Frontal cortex (tissue), 2 donors: ENCODE measurements around the genes REEP3 and LRRTM3.

DNA sequence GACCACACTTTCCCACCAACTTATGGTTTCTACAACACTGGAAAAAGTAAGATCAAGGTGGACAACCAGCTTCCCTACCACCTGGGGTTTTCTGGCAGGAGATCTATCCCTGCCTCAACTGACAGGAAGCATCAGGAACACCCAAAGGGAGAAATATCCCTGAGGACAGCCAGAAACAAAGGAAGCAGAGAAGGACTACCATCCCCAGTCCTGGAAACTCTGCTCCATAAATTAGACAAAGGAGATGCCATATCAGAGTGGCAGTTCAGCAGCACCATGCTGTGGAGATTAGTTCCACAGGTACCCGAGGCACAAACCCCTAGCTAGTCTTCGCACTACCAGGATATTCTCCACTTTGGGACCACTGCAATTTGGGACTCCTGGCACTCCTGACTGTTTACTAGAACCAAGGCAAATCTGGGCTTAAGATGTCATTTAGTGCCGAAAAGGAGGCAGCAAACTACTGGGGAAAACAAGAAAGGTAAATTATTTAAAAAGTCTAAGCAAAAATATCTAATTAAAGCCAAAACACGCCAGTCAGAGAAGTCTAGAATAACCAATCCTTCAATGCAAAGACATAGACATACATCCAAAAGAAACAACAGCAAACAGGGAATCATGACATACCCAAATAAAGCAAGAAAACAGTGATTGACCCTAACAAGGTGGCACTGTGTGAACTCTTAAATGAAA, 110.9 kb downstream of the NRBF2 start:
- RAMPAGE, long total RNA, result no peak

DNA sequence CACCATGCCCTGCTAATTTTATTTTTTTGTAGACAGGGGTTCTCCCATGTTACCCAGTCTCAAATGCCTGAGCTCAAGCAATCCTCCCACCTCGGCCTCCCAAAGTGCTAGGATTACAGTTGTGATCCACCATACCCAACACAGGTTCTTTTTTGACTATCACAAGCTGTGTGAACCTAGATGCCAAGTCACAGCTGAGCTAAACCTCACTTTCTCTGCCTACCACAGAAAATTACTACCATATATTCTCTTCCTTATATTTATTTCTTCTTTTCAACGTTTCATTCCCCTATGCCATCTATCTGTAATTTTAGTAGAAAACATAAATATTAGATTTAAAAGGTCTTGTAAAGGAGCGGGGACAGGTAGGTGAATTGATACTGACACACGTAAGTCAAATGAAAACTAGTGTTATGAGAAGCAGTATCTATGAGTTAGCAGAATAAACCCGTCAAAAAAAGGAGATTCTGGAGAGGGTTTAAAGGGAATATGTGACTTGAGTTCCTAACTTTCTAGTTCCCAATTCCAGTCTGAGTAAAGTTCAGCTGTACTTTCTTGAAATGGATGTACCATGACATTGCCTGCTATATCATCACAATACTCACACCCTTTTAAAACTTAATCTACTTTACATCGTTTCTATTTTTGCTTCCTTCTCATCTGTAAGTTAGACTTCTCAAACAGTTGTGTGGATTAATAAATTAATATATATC, 122.0 kb downstream of the NRBF2 start:
- RAMPAGE, long total RNA, result no peak

GRCh38 chr10:63442413-63443312, 23.1 kb downstream of the JMJD1C start:
- RAMPAGE, long total RNA, result no peak

DNA sequence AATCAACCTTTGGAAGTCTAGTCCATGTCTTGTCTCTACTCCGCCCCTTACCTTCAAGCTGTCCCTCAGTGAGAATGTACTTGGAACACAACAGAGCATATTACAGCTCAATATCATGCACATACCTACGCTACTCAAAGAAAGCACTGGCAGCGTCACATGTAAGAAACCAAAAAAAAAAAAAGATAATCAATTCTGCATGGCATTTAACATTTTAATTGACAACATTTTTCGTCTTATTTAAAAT, 1.3 kb downstream of the JMJD1C start:
- RAMPAGE, long total RNA, result no peak

- RAMPAGE, long total RNA, result no peak
Observed at GRCh38 chr10:63496528-63497011, 24.6 kb upstream of the REEP3 start.

GRCh38 chr10:63521310-63522416, at the start of gene REEP3:
Gene REEP3, plus strand, starts transcription at chr10:63521401.
- RAMPAGE, long total RNA, result no peak

GRCh38 chr10:63593536-63594041, 72.4 kb downstream of the REEP3 start:
- RAMPAGE, long total RNA, result no peak

DNA sequence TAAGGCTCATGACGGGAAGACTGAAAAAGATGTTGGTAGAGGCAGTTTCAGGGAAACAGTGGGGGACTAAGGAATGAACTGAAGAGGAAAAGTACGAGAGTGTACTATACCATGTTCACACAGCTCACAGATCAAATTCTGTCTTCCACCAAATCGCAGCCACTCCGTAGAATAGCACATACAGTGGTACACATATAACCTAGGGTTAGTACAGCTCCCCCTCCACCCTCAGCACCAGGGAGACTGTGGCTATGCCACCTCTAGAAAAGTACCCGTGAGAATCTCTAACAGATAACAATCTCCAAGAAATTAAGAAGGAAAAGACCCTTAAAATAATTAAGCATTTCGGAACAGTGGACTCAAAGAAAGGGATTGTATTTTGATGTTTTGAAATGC, 344.8 kb downstream of the REEP3 start:
- RAMPAGE, long total RNA, result no peak

DNA sequence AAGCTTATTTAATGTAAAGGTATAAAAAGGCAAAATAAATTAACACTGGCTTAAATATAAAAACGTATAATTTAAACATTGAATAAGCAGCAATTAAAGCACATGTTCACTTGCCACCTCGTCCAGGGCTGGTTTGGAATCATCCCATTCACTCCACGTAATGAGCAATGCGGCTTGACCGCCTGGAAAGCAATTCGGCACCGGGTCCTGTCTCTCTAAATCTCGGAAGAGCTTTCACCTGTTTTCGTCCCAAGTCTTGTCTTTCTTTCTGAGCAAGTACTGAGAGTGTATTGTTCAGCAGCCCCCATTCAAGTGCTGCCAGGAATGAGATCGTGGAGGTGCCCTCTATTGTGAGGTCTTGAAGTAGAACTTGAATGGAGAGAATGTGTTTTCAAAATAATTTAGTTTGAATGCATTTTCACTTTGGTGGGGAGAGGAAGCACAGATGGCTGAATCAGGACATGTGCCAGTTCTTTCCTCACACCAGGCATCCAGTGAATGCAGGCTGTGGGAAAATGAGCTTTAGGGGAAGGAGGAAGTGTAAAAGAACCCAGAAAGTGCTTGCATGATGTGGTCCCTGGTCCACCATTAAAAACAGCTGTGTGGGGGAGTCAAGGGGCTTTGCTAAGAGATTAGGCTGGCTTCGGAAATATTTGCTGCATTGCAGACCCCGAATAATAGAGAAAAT, 515.3 kb downstream of the REEP3 start:
- RAMPAGE, long total RNA, result no peak

GRCh38 chr10:64170819-64171246, 649.6 kb downstream of the REEP3 start:
- RAMPAGE, long total RNA, result no peak

GRCh38 chr10:64370032-64370614, 848.9 kb downstream of the REEP3 start:
- RAMPAGE, long total RNA, result no peak

GRCh38 chr10:65620549-65620983, 1305.3 kb upstream of the LRRTM3 start:
- RAMPAGE, long total RNA, result no peak

GRCh38 chr10:66717541-66717893, 208.3 kb upstream of the LRRTM3 start:
- RAMPAGE, long total RNA, result no peak

GRCh38 chr10:66925678-66926289, at the start of gene LRRTM3:
Gene LRRTM3, plus strand, starts transcription at chr10:66926036.
- RAMPAGE, long total RNA, result start-site peak on the plus strand at chr10:66926032-66926070, 452 and 114 reads in 2 replicates

- RAMPAGE, long total RNA, result no peak
Observed at GRCh38 chr10:67885636-67885952, 1.1 kb downstream of the SIRT1 start.

GRCh38 chr10:68154166-68154492, 44.8 kb downstream of the MYPN start:
- RAMPAGE, long total RNA, result no peak

GRCh38 chr10:68525658-68526178, 1.6 kb downstream of the SLC25A16 start:
- RAMPAGE, long total RNA, result no peak

DNA sequence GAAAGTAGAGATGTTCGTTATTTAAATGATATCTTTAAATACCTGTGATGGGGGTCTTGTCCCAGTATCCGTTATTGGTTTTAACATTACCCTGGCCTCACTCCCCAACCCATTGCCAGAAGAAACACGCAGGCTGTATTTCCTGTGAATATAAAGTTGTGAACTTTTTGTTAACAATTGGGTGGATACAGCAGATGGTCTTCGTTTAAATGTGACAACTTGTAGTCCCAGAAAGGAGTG, 852 bp downstream of the CCAR1 start:
- RAMPAGE, long total RNA, result no peak

DNA sequence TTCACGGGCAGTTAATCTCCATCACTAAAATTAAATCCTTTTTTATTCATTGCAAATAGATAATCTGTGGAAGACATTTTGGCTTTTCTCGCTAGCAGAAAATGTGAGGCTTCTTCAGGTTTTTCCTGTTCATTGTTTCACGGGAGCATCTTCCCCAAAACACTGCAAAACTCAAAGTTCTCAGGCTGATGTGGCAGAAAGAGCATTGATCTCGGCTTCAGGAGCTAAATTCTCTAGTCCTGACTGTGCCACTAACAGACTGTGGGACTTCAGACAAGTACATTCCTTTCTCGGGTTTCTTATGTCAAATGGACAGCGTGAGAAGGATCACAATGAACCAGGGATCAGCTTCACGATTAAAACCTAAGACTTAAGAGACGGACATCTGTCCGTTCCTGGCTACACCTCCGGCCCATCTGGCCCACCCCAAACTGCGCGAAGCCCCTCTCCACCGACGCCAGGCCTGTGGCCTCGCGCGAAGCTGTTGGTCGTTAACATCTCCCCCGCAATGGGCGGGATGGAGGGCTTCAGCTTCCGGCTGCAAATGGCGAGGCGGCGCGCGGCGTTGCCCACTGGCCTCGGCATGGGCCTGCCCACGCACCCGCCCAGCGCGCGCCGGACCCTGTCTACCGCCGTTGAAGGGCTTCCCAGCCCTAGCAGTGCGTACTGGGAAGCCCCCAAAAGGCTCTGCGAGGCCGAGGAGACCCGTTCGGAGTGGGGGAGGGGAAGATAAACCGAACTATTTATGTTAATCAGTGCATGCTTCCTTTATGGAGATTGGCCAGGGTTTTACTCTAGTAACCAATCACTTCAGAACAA, 570 bp upstream of the DDX50 start:
- RAMPAGE, long total RNA, result no peak

DNA sequence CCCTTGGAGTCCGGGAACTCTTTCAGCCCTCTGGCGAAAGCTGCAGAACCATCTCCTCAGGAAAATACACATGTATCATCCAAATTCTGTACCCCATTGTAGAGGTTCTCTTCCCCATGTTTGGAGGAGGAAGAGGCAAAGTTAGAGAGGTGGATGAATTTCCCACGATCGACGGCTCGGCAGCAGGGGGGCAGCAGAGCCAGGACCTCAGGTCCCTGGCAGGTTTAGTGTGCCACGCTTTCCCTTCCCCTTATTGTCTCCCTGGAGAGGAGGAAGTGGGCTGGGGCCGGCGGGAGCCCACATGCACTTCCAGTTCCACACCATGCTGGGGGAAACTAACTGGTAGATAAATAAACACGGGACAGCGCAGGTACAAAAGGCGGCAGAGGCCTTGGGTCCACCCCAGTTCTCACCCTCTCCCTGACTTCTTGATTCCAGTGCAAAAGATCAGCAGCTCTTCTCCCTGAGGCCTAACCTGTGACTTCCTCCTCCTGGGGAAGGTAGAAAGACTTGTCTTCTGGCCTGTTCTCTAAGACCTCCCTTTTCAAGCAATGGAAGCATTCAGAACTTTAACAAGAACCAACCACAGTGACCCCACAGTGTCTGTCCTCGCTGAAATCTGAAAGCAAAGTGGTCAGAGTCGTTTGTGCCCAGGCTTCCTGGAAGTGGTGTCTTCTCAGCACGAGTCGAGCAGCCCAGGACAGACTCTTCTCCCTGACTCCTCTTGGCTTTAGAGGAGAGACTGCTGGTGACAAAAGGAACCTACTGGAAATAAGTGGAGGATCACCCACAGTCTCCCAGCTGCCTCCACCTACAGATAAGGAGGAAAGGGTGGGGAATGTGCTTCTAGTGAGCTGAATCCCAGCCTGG, 30.5 kb upstream of the SRGN start:
- RAMPAGE, long total RNA, result no peak